Ileum (tissue), 1 donor: ENCODE measurements around the gene RAB34.

GRCh38 chr17:27323621-27324164, 29.8 kb downstream of the WSB1 start:
- PRO-cap: no peak

GRCh38 chr17:27344184-27344928, 50.4 kb downstream of the WSB1 start:
- PRO-cap: no peak

GRCh38 chr17:27344929-27345978, 51.3 kb downstream of the WSB1 start:
- PRO-cap: unidirectional peak, minus-strand start at chr17:27345517

DNA sequence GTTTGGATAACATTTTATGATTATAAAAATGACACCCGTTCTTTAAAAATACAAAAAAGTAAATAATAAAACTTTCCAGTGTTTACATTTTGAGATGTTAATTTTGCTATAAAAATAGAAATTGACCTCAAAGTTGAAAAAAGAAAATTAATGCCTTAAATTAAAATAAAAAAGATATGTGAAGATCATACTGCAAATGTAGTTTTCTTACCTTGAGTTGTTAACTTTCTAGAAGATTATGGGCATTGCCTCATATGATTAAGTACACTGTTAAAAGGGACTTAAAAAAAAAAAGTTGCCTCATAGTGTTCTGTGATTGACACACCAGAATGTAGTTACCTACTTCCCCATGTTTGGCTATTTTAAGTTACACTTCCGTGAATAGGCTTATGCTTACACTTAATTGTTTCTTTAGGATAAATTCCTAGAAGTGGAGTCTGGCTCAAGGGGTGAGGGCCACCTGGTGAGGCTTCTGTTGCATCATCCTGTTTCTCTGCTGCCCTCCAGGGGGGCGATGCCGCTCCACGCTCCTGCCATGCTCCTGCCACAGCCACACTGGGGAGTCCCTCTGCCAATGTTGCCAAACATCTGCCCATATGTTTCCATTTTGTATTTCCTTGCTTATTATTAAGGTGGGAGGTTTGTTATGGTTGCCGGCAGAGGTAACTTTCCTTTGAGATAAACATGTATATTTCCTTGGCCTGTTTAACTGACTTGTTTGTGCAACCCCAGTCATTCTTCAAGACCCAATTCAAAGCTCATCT, 72.9 kb downstream of the KSR1 start:
- PRO-cap: no peak

- PRO-cap: no peak
Observed at GRCh38 chr17:28046383-28046799, 3.9 kb downstream of the NLK start.

- PRO-cap: no peak
Observed at GRCh38 chr17:28065671-28066074, 23.2 kb downstream of the NLK start.

GRCh38 chr17:28408029-28408706, 2.2 kb upstream of the SLC46A1 start:
- PRO-cap: no peak

GRCh38 chr17:28467693-28468001, 5.8 kb upstream of the SLC13A2 start:
- PRO-cap: no peak

- PRO-cap: no peak
Observed at GRCh38 chr17:28644327-28644966, 511 bp downstream of the BLTP2 start.

- PRO-cap: no peak
Observed at GRCh38 chr17:28662351-28662828, 385 bp downstream of the SUPT6H start.

DNA sequence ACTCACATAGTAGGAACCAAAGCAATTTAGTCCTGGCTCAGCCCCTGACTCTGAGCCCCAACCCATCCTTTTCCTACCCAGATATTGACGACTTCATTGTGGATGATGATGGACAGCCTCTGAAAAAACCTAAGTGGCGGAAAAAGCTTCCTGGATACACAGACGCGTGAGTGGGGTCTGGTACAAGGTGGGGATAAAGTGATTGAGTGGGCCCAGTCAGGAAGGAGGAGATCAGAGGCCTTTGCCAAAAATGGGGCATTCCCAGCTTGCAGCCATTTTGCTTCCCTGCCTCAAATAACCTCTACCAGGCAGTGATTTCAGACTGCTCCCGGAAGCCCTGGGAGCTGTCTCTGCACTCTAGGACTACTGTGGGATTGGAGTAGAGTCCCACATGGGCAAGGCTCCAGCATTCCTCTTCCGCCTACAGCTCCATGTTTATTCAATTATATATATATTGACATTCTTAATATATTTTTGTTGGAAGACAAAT, 13.4 kb downstream of the SUPT6H start:
- PRO-cap: no peak

GRCh38 chr17:28717566-28718730, at the start of gene RAB34:
RAB34 (minus strand) TSS chr17:28717868.
- PRO-cap: bidirectional peak, plus-strand start at chr17:28717679, minus-strand start at chr17:28717684; bidirectional peak, plus-strand start at chr17:28718002, minus-strand start at chr17:28717868; bidirectional peak, plus-strand start at chr17:28718288, minus-strand start at chr17:28718183

- PRO-cap: no peak
Observed at GRCh38 chr17:28718933-28719214, 911 bp upstream of the RPL23A start.

DNA sequence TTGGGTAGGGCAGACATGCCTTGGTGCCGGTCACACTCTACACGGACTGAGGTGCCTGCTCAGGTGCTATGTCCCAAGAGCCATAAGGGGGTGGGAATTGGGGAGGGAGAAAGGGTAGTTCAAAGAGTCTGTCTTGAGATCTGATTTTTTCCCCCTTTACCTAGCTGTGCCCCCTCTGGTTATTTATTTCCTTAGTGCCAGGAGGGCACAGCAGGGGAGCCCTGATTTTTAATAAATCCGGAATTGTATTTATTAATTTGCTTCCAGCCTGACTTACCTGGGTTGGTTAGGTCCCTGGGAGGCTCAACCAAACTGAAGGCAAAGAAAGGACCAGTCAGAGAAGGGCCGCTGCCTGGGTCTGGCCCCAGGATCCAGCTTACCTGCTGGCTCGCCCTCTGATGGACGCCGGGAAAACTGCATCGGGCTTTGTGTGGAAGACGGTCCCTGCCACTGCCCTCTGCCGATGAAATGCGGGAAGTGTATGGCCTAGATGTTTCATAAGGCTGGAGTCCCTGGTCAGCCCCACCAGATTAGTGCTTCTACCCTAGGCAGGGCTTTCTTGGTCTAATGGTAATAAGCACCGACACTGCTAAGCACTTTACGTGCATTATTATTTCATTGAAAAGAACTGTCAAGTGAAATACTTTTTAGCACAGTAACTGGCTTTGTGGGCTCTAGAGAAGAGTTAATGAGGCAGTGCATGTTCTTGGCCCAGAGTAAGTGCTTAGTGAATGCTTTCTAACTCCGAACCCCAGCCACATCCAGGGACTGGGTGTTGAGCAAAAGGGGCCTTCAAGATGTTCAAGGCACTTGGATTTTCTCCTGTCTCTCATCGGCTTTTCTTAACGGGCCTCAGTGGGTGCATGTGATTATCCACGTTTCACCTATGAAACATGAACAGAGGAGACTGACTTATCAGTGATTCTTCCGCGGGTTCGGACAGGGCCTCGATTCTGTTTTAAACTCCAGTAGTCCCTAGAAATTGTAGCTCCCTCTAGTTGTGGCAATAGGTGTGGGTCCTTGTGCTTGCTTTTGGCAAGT, 6.3 kb downstream of the TRAF4 start:
- PRO-cap: no peak

DNA sequence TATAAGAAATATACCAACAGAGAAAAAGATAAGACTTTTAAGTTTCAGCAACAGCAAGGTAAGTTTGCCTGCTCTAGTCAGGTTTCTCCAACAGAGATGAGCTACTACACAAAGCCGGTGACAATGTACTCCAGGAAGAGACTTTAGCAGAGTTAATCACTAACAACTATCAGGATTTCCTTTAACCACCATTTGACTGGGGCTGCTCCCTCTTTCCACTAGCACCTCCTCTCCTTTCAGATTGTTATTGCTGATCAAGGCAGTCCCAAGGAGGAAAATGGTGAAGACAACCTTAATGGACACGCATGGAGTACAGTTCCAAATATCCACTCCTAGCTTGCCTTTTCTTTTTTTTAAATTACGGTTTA, 31.0 kb downstream of the FAM222B start:
- PRO-cap: bidirectional peak, plus-strand start at position 296 of the sequence, minus-strand start at position 98 of the sequence

GRCh38 chr17:28855136-28855725, 415 bp downstream of the ERAL1 start:
- PRO-cap: no peak

- PRO-cap: no peak
Observed at GRCh38 chr17:28906683-28907346, 3.9 kb upstream of the DHRS13 start.

- PRO-cap: no peak
Observed at GRCh38 chr17:29094544-29095269, 51.8 kb downstream of the PIPOX start.

DNA sequence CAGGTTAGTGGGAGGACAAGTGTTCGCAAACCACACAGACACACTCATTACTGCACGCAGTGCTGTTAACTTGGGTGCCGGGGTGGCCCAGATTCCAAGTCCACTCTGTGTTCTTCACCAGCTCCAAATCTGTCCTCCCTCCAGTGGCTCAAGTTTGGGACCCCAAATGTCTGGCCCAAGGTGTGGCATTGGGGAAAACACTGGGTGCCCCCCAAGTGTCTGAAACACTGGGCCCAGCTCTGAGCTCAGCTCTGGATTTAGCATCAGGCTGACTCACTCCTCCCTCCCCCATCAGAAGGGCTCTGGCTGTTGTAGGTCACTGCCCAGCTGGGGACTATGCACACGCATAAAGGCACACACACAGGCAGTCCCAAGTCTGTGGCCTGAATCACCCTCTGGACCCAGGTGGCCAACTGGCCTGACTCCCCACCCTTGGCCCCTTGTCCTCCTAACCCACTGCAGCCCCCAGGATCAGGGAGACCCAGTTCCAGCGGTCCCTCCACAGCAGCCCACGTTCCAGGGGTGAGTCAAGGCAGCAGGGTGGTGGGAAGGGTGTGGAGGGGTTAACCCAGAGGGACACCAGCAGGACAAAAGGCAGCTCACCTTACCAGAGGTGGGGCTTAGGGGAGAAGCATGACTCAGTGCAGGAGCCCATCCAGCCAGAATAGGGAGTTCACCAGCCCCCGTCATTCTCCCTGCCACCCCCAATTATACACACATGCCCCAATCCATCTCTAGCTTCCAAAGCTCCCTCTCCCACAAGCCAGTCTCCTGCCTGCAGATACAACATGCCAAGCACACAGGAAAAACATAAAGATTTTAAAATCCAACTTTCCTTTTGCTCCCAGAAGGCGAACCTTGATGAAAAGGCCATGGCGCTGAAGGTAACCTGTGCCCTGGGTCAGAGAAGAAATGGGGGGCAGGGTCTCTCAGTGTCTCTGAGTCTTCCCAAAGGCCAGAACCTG, 47.0 kb downstream of the MYO18A start:
- PRO-cap: no peak

- PRO-cap: unidirectional peak, minus-strand start at chr17:29170404
Observed at GRCh38 chr17:29170124-29170704, 10.0 kb downstream of the MYO18A start.